Placental epithelial cell (primary cell): Measurements from ENCODE around the genes GGA3 and TSEN54.

GRCh38 chr17:75091775-75092329, 4.1 kb downstream of the SLC16A5 start:
- CAGE, long polyA plus RNA = no peak

- CAGE, long polyA plus RNA = no peak
Observed at GRCh38 chr17:75163488-75164139, 9.3 kb upstream of the JPT1 start.

DNA sequence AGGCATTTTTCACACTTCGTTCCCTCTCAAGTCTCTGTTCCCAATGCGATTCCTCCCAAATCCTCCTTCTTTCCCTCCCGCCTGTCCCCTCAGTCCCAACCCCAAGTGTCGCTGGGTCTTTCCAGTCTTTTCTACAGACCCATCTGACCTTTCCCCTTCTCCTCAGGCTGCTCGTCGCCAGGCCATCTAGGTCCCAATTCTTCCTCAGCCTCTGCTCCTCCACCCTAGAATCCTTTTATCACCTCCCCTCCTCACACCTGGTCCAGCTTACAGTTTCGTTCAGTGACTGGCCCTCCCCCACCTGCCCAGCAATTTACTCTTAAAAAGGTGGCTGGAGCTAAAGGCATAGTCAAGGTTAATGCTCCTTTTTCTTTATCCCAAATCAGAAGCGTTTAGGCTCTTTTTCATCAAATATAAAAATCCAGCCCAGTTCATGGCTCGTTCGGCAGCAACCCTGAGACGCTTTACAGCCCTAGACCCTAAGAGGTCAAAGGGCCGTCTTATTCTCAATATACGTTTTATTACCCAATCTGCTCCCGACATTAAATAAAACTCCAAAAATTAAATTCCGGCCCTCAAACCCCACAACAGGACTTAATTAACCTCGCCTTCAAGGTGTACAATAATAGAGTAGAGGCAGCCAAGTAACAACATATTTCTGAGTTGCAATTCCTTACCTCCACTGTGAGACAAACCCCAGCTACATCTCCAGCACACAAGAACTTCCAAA, 7.2 kb downstream of the GGA3 start:
- CAGE, long polyA plus RNA = no peak

GRCh38 chr17:75261448-75261805, at the start of gene GGA3:
TSS of gene GGA3 (minus strand) at chr17:75261606.
- CAGE, long polyA plus RNA = no peak

GRCh38 chr17:75308982-75309869, 20.0 kb upstream of the SLC25A19 start:
- CAGE, long polyA plus RNA = no peak

- CAGE, long polyA plus RNA = no peak
Observed at GRCh38 chr17:75356415-75357322, 48.8 kb downstream of the GRB2 start.

DNA sequence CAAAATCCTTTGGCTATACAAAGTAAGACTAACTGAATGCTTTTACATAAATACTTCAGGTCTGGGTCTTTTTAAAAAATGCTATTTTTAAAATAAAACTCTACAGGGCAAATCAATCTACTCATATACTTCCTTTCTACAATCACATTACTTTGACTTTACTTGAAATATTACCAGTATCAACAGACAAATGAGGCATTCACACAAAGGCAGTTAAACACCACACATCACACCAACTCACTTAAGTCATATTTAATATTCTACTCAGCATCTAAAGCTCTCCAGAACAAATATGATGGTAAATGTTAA, 12.4 kb downstream of the GRB2 start:
- CAGE, long polyA plus RNA = no peak

DNA sequence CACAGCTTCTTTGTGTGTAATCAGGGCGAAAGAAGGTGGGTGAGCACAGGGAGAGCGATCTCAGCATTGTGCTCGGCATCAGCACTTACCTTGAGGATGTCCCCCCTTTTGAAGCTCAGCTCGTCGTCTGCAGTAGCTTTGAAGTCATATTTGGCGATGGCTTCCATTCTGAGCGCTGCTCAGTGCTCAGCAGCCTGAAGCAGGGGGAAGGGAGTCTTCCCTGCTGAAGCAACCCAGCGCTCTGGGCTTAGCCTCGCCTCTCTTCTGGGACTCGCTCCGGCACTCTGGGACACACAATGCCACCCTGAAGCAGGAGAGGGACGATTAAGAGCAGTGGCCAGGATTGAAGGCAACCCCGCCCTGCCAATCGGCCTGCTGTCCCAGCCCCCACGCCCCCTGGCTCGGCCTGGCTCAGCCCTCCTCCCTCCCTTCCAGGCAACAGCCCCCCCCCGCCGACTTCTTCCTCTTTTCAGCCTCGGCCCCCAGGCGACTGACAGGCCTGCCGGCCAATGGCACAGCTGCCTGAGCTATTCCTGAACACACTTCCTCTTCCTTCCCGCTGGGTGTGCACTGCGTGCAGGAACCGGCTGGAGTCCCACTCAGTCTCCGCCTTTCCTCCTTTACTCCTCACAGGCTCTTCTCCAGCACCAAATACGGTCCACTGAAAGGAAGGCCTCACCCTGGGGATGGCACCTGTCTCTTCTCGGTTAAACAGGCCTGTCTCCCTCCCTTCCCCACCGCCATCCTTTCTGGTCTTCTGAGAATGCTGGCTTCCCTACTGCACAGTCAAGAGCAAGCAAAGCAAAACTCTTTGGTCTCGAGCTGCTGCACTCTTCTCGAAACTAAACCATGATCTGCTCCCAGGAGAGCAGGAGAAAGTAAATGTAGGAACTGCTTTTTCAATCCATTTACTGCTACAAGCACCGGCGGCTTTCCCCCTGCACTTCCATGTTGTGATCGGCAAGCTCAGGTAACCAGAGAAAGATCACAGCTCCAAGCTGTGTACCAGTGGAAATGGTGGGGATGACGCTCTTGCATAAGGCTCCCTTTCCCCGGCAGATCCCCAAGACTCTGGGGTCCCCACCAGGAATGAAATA, 11.7 kb downstream of the GRB2 start:
- CAGE, long polyA plus RNA = no peak

DNA sequence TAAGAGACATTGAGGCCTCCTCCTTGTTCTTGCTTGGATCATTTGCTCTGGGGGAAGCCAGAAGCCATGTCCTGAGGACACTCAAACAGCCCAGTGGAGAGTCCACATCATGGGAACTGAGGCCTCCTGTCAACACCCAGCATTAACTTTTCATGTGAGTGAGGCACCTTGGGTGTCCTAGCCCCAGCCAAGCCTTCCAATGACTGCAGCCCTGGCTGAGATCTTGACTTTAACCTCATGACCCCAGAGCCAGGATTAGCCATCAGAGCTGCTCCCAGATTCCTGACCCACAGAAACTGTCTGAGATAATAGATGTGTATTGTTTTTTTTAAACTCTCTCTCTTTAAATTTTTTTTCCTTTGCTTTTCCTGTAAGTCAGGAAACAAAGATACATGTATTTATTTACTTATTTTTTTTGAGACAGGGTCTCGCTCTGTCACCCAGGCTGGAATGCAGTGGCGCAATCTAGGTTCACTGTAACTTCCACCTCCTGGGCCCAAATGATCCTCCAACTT, 14.3 kb upstream of the TMEM94 start:
- CAGE, long polyA plus RNA = no peak

DNA sequence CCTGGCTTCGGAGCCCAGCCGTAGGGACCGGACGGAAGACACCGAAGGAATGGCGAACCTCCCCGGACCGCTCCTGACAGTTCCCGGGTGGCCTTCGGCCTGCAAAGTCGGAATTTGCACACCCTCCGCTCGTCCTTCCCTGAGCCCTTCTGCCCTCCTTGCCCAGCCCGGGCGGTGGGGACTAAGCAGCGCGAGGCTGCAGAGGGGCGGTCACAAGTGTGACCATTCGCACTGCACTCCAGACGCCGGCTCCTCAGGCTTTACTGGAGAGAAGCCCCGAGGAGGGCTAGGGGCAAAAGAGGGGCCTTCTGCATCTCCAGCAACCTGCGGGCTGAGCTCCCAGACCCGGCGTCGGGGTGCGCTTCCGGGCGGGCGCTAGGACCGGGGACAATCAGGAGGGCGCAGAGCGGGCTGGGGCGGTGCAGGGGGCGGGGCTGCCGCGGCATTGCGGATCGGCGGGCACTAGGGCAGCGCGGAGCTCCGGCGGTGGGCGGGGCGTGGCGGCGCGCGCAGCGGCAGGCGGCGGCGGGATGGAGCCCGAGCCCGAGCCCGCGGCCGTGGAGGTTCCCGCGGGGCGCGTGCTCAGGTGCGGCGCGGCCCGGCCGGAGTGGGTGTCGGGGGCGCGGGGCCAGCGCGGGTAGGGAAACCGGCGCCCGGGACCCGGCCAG, at the start of gene TSEN54:
TSS of gene TSEN54 (plus strand) at position 498 of the 668 bp plus-strand sequence.
- CAGE, long polyA plus RNA = no peak

DNA sequence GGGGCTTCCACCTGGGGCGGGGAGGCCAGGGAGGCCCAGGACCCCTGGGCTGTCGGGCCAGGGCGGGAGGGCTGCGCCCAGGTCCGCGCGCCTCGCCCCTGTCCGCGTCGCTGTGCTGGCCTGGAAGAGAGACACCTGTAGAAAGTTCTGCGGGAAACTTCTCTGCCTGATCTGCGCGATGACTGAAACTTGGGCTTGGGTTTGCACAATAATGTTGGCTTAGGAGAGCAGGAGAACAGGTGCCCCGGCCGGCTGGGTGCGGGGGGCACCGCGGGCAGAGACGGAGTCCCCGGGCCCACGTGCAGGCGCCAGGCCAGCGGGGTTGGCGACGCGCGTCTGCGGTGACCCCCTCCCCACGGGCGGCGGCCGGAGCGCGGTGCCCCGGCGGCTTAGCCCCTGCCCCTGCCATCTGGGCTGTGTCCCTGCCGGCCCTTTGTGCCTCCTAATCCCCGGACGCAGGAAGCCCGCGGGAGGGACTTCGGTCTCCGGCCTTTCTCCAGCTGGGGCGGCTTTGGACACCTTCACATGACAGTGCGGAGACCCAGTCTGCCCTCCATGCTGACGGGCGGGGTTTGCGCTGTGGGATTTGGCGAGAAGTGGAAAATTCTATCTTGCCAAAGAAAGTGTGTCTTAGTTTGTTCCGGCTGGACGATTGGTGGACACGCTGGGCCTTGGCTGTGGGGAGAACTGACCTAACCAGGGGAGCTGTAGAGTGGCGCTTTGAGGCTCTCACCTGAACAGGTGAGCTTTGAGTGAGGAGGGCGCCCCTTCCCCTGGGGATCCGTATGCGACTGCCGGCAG, 571 bp downstream of the LLGL2 start:
- CAGE, long polyA plus RNA = no peak

DNA sequence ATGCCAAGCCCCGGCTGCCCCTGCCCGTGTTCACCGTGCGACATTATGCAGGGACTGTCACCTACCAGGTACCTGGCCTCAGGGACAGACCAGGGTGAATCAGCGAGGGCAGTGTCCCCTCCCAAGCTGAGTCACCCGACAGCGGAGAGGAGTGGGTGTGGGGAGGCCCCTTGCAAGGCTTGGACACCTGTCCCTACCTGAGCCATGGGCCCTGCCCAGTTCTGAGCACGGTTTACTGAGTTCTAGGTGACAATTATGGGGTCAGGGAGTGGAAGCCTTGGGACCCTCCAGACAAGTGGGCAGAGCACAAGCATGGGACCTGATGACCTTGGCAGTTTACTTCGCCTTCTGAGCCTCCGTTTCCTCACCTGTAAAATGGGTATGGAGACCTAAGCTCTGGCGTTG, 13.9 kb downstream of the MYO15B start:
- CAGE, long polyA plus RNA = no peak

DNA sequence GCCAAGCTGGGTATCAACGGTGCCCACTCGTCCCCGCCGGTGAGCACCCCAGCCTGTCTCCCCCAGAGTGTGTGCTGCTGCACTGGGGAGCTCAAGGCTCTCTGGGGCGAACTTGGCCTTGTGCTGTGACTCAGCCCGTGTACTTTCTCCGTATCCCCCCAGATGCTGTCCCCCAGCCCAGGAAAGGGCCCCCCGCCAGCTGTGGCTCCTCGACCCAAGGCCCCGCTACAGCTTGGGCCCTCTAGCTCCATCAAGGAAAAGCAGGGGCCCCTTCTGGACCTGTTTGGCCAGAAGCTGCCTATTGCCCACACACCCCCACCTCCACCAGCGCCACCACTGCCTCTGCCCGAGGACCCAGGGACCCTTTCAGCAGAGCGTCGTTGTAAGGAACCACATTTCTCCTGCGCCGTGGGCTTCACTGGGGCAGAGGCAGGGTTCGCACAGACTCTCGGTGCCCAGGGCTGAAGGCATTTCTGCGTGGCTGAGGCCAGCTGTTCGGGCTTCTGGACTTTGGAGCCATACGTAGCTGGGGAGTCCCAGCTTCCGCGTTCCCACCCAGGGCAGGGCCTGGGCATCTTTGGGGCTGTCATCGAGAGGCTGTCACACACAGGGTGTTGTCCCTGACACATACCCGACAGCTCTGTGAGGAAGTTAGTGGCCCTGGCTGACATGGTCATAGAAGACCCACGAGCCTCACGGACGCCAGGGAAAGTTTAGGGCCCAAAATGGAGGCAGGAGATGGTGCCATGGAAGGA, 16.1 kb upstream of the SMIM5 start:
- CAGE, long polyA plus RNA = no peak

- CAGE, long polyA plus RNA = no peak
Observed at GRCh38 chr17:75628214-75628675, 5.0 kb upstream of the SMIM5 start.

DNA sequence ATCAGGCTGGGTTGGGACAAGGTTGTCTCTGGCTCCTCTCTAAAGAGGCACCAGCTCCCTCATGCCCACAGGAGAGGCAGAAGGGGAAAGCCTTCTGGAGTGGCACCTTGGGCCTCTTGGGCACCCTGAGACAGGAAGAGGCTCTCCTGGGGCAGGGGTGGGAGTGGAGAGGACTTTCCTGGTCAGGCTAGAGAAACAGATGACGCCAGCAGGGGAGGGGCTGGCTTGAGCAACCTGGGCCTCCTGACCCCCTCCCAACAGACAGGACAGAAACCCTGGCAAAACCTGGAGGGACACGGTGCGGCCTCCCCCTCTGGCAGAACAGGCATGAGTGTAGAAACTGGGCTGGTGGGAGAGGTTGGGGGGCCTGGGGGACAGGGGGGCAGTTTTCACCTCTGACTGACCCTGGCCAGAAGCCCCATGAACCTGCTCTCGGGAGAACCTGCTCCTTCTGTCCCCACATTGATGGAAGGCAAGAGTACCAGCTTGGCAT, 6.1 kb downstream of the SMIM5 start:
- CAGE, long polyA plus RNA = no peak

DNA sequence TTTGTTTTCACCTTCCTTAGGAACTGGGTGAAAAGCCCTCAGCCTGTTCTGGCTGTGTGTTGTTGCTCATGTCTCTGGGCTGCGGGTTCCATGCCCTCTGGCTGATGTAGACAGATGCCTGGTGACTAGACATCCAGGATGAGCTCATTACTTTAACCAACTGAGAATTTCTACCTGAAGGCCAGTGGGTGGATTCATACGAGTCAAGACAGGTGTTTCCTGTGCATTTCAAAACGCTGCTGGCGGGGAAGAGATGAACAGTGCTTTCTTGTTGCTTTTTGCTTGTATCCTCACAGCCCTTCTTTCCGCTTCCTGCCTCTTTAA, 22.3 kb downstream of the SAP30BP start:
- CAGE, long polyA plus RNA = no peak

DNA sequence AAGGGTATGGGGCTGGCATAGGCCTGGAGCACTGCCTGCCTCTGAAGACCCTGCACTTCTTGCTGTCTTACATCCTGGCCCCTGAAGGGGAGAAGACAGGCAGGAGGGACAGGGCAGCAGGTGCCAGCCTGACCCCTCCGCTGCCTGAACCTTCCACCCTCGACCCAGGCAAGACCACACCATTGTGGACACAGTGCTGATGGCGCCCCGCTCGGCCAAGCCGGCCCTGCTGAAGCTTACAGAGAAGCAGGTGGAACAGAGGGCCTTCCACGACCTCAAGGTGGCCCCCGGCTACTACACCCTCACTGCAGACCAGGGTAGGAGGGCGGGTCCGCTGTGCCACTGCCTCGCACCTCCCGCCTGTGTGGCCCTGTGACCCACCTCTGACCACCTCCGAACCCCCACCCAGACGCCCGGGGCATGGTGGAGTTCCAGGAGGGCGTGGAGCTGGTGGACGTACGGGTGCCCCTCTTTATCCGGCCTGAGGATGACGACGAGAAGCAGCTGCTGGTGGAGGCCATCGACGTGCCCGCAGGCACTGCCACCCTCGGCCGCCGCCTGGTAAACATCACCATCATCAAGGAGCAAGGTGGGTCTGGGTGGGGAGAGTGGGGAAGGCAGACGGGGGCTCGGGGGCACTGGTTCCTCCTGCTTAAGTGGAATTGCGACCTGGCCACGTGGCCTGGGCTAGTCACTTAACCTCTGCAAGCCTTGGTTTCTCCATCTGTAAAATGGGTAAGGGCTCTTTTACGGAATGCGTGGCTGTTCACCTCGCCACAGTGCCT, 21.1 kb downstream of the ITGB4 start:
- CAGE, long polyA plus RNA = no peak

- CAGE, long polyA plus RNA = no peak
Observed at GRCh38 chr17:75773159-75773701, 6.3 kb downstream of the H3-3B start.

DNA sequence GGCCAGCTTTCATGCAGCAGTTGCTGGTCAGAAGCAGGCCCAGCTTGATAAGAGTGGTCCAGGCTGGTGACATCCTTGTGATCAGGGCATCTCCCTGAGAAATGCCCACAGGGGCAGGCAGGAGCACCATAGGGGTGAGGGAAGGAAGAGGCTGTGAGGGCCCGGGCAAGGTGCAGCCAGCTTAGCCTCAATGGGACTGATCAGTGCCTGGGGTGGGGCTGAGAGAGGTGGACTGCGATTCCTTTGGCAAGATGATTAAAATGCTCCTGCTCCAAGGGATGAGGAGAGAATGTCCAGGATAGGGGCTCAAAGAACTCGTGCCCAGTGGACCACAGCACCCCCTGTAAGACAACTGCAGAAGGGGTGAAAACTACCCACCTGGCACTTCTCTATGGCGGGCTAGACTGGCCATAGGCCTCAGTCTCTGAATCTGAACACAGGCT, 5.0 kb downstream of the H3-3B start:
- CAGE, long polyA plus RNA = no peak

DNA sequence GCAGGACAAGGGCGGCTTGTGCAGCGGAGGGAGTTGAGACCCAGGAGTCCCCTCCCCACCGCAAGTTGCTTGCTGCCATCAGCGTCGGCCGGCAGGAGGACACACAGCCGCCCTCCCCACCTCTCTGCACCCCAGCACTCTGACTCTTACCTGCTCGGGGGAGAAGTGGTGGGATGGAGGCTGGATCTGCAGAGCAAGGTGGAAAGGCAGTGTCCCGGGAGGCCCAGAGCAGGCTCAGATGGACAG, 947 bp downstream of the UNC13D start:
- CAGE, long polyA plus RNA = no peak